Cardiac ventricle fibroblast (primary cell): ENCODE measurements around a stretch of chr21.

GRCh38 chr21:34614132-34614588 lies 753 bp downstream of the RCAN1 start:
- RAMPAGE, long total RNA, result no peak

GRCh38 chr21:34734585-34735319 lies 66.0 kb downstream of the CLIC6 start:
- RAMPAGE, long total RNA, result no peak

DNA sequence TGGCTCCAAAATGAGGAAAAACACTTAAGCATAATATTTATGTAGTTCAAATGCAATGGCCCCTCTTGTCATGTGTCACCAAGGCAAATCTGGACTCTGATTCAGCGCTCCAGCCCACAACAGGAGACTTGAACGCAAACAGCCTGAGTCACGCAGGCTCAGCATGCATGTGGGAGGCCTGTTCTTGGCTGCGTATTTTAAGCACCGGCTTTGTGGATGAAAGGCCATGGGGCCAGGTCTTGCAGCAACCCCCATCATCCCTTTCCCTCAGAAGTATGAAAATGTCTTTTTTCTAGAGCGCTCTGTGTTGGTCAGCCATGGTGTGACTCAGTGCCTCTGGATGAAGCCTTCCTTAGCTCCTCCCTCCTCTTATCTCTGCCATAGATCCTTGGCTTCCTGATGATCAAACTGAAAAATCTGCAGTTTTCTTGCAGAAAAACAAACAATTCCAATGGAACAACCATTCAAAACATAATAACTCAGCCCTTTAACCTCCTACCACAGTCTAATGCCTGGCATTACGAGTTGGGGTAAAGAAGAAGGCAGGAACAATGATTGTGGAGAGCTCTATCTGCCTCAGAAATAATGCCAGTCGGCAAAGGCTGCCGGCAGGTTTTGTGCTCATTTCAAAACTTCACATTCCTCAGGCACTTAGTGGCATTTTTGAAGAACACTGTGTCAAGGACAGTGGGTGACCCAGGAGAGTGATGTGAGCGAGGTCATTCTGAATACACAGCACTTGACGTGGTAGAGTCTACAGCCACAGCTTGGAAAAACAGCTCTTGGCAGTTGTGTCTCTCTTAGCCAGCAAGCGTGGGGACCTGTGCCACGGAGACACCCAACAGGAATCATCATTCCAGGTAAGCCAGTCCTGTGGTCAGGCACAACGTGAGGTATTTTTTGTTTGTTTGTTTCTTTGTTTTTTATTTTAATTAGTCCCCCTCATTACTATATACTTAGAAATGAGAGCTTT lies 167.6 kb downstream of the CLIC6 start:
- RAMPAGE, long total RNA, result no peak

GRCh38 chr21:34863757-34864620 lies 185.1 kb downstream of the RUNX1 start:
- RAMPAGE, long total RNA, result no peak

DNA sequence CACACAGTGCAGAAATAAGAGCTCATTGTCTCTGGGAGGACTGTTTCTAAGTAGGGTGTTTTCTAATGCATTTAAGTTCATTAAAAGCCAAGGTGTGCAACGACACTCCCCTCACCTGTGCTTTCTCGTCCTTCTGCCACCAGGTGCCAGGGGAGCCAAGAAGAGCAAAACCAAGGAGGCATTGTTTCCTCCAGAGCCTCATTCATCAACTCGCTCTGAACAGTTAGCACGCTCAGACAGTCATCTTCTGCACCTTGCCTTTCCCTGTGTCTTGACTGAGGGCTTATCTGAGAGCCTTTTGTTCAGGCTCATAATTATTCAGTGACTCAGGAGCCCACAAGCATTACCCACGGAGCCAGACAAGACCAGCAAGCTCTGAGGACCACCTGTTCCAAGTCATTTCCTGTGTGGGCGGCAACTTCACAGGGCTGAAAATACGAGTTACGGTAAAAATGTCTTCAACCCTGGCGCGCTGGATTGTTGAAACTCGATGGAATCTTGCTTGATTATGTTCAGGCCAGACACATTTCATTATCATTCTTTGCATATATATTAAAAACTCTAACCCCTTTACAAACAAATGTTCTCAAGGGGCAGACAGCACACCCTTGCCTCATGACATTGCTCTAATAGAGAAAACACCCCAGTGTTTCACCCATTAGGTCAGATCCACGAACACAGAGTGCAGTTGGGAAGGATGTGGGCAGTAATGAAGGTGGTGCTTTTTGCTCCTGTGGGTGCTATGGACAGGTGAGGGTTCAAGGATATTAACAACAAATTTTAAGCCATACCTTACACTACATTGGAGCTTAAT lies 89.7 kb upstream of the RUNX1 start:
- RAMPAGE, long total RNA, result no peak

DNA sequence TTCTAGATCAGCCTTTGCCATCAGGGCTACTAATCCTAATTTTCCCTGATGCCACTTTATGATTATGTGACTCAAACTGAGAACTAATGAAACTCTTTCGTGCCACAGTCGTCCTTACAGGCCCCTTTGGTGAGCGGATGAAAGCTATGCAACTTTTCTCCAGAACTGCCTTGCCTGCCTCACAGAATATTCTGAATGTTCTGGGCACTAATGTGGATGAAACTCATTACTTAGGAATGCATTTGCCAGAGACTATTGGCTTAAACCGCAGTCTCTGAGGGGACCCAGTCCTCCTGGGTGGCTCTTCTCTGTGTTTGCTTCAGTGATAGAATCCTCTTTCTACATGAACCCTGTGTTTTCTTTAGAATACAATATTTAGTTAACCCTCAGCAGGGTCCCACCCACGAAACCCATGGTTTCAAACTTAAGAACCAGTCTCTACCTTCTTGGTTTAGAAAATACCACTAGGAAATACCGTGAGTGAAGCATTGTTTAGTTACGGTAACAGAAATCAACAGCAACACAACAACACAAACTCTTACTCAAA lies 275.8 kb upstream of the RUNX1 start:
- RAMPAGE, long total RNA, result no peak

GRCh38 chr21:35428541-35428973 lies 379.5 kb upstream of the RUNX1 start:
- RAMPAGE, long total RNA, result no peak

- RAMPAGE, long total RNA, result no peak
Observed at GRCh38 chr21:36065524-36065869, 4.3 kb upstream of the CBR1 start.

DNA sequence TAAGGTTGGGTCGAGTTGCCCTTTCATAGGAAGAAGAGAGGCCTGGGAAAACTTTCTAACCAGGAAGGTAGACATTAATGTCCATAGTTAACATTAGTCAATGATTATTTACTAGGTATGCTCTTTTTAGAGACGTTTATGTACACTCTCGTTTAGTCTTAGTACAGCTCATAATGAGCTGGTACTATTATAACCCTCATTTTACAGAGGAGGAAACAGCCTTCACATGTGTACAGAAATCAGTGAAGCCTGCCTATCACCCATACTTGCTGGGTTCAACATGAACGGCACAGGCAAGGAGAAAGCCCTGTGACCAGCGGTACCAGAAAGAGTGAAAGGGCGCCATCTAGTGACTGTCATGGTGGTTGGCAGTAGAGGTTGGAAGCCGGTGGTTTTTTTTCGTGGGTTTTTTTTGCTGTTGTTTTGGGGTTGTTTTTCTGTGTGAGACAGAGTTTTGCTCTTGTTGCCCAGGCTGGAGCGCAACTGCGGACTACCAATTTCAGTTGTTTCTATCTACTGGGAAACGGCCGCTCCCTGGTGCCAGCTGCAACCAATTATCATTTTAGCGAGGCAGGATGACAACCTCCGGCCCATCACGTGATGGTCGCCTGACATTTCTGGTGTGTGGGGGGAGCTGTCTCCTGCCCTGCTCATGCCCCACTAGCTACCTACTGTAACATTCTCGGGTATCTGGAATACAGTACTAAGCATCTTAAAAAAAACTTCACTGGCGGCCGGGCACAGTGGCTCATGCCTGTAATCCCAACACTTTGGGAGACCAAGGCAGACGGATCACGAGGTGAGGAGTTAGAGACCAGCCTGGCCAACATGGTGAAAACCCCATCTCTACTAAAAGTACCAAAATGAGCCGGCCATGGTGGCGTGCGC lies 22.0 kb upstream of the CBR3 start:
- RAMPAGE, long total RNA, result no peak

DNA sequence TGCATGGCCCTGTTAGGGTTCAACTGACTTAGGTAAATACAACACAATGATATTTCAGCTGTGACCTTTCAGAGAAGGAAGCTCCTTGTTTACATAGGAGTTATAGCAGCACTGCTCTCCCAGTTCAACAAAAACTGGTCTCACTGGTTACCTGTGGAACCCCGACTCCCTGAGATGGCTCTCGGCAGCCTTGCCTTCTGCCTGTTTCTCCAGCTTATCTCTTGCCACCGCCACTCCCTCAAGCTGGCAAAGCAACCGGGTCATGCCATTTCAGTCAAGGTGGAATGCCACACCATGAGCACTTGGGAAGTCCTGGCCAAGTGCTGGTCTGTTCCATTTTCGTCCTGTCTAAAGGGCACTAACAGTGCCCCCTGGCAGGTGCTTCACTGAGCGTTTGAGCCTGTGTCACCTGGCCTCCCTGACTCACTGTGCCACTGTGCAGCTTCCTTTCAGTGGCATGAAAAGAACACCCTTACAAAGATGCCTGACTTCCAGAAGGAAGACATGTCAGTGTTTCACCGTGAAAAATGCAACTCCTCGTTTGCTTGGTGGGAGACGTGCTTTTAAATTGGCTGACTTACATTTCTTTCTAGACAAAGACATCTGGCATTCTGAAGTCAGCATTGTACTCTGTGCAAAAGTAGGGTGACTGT lies 31.7 kb downstream of the DOP1B start:
- RAMPAGE, long total RNA, result no peak

DNA sequence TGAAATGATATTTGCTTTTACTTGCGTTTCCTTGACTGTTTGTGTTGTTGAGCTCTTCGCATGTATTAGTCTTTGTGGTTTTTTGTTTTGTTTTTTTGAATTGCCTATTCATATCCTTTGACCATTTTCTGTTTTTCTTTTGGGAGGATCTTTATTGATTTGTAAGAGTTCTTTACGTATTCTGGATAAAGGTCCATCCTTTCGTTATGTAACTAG lies 1.2 kb downstream of the MORC3 start:
- RAMPAGE, long total RNA, result no peak

DNA sequence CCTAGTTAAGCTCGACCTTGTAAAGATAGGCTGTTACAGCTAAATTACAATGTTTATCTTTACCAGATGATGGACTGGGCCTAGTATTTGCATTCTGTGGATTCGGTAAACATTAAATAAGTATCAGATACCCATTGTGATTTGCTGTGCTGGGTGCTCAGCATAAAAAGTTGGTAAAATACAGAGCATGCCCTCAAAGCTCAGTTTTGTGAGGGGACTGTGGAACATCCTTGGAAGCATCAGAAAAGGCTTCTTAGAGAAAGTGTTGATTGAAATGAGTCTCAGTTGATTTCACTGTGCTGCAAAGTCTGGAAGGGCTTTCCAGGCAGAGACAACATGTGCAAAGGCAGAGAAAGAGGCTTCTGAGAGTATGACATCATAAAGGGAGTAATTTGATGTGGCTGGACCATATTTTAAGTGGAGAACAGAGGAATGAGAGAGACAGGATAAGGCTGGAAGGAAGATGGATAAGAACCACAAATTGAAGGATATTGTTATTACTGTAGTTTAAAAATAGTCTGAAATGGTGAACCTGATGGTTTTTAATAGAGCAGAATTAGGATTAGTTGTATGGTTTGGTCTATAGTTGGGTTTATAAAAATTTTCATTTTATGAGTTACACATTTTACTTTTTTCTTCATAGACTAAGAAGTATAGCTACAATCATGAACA lies 27.6 kb downstream of the MORC3 start:
- RAMPAGE, long total RNA, result no peak

DNA sequence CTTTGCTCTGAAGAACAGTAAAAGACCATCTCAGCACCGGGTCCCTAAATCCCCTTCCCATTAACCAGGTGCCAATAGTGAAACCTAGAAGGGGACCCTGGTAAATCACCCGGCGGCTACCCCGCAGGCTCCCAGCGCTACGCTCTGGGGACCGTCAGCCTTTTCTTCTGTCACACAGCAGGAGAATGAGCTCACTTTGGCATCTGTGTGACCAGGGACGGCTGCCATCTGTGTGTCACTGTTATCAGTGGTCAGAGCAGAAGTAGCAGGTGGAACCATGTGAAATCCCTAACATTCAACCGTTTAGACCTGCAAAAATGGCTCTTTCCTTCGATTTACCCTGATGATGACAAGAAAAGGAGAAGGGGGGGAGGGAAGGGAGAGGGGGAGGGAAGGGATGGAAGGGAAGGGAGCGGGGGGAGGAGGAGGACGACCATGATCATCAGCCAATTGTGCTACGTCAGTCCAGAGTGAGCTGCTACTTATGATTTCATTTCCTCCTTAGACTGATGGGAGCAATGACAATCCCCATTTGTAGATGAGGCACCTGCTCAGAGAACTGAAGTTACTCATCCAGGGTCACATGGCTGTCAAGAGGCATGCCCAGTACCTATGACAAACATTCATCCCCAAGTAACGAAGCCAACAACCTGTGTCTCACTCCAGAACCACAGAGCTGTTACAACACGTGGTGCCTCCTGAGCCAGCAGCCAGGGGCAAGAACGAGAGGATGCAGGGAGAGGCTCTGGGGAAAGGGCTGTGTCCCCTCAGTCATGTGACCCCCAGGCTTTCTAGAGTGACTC lies 93.4 kb downstream of the SIM2 start:
- RAMPAGE, long total RNA, result no peak

GRCh38 chr21:36859943-36860521 lies 106.4 kb downstream of the HLCS start:
- RAMPAGE, long total RNA, result no peak

GRCh38 chr21:37083585-37084423 lies 10.8 kb downstream of the TTC3 start:
- RAMPAGE, long total RNA, result no peak

GRCh38 chr21:37221145-37221754 lies 45.9 kb downstream of the VPS26C start:
- RAMPAGE, long total RNA, result no peak

DNA sequence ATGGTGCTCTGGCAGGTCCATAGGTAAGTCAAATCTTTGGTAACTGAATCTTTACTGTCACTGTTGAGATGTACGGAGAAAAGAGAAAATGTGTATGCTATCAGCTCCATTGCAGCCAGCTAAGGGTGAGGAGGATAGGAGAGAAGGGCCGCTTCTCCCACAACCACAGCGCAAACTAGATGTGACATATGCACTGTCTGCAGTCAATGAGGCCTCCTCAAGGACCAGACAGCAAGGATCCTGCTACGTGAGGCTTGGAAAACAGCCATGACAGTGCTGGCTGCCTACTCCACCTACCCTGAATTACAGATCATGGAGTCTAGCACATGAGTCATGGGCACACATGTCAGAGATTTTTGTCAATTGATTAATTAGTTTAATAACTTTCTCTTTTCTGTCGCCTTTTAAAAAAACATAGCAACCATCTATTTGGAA lies 3.4 kb downstream of the VPS26C start:
- RAMPAGE, long total RNA, result no peak

DNA sequence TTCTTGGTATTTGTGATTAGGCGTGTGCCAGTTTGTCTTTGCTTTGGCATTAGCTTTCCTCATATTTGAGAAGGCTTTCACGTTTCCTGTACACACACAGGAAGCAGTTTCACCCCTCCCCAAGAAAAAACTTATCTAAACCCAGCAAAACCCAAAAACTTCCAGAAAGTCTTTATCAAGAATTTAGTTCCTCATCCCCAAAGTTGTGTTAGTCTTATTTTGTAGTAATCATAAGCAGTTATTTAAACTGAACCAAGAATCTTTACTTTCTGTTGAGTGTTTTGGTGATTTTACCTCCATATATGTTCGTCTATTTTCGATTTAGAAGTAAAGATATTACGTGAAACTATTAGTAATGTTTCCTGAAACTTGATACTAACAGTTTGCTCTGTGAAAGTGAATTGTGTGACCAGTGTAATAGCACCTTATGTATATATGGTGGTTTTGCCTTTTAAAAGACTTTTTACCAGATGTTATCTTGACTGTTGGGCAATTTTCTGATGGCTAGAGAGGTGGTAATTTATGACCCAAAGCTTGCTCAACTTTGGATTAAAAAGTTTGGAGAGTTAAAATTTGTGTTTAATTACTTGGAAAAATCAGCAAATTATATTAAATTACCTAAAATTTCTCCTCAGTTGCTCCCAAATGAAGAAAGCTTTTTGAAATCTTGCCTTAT lies 4.1 kb downstream of the DYRK1A start:
- RAMPAGE, long total RNA, result no peak

DNA sequence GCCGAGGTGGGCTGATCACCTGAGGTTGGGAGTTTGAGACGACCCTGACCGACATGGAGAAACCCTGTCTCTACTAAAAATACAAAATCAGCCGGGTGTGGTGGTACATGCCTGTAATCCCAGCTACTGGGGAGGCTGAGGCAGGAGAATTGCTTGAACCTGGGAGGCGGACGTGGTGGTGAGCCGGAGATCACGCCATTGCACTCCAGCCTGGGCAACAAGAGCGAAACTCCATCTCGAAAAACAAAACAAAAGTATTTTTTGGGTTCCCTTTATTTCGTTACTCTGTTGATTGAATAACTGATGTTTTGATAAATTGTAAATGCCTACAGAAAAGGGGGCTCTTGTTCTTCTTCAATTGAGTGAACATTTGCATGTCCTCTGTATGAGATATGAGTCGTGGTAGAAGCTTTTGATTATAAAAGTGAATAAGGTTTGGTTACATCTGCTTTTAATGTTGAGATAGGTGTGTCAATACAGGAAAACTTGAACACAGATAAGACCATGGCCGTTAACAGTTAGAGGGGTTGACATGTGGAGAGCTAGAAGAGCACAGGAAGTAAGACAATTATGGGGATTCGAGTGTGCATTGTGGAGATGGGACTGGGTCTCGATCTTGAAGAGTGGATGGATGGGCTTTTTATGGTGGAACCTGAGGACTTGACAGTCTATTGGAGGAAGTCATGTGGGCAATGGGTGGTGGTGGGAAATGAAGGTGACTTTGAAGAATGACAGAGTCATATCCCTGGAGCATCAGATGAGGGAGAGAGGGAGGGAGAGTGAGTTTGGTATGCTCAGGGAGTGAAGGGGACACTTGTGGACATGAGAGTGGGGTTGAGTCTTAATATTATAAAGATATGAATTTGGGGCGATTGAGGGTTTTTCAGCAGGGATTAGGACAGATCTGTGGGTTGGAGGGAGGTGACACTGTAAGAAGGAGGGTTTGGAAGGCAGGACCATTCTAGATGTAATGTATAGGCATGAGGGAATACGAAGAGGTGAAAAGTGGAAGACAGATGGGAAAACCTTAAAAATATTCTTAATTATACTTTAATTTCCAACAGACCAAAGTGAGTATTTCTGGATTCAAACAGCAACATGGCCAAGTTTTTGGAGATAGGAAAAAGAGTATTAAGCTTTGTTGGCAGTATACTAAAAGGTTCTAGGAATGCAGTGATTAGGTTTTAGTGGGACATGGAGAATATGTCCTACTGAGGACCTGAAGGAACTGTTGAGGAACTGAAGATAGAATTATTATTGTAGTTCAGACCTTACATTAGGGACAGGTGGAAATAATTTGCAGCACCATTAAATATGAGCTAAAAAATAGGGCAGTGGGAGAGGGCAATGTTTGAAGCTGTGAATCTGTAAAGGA lies 12.2 kb downstream of the DYRK1A start:
- RAMPAGE, long total RNA, result no peak

DNA sequence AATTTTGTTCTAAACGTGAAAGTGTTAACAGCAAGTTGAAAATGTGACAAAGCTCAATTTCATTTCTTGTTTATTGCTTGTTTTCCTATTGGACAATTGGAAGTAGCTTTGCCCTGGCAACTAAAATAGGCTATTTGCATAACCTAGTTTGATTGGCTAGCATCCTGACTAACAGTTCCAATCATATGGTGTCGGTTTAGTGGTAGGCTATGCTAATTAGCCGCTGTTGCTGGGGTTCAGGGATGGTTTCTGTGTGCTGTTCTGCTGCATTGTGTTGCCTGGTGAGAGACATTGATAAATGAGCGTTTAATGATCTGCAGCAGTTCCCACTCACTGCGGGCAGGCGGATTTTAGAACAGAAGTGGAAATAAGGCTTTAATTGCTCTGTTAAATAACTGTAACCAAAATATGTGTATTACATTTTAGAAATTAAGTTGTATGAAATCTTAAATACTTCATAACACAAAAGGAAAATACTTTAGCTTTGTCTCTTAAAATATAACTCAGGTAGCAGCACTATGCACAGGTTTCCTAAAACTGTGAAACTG lies 68.6 kb downstream of the DYRK1A start:
- RAMPAGE, long total RNA, result no peak